HEK293 (cell line): ENCODE measurements around the genes CEACAM5 and RPS19.

GRCh38 chr19:41354576-41354860 lies 796 bp upstream of the TGFB1 start:
- PRO-cap = no peak
- RRBS, 2 experiments = no CpG with 5 or more reads among the region's 15 CpGs

DNA sequence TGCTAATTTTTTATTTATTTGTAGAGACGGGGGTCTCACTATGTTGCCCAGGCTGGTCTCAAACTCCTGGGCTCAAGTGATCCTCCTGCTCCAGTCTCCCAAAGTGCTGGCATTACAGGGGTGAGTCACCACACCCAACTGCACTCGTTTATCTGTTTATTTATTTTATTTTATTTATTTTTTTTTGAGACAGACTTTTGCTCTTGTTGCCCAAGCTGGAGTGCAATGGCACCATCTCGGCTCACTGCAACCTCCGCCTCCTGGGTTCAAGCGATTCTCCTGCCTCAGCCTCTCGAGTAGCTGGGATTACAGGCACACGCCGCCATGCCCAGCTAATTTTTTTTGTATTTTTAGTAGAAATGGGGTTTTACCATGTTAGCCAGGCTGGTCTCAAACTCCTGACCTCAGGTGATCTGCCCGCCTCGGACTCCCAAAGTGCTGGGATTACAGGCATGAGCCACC lies 3.6 kb downstream of the B9D2 start:
- PRO-cap = no peak
- RRBS, 2 experiments = no CpG with 5 or more reads among the region's 10 CpGs

DNA sequence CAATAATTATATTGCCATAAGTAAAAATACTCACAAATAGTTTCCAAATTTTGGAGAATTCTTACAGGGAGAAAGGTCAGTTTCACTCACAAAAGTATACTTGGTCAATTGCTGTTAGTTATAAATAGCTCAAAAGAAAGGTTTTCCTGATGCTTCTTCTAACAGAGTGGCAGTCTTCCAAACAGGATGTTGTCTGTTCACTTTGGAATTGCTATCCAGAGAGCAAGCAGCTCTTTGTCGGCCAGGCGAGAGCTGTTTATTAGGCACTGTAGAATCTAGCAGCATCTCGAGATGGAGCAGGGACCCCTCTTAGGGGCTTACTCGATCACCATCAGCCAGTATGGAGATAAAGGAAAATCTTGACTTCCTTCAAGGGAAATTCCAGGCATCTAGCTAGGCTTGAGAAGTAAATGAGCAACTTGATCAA lies 13.6 kb downstream of the ERICH4 start:
- PRO-cap = no peak
- RRBS, 2 experiments = no CpG with 5 or more reads among the region's 4 CpGs

DNA sequence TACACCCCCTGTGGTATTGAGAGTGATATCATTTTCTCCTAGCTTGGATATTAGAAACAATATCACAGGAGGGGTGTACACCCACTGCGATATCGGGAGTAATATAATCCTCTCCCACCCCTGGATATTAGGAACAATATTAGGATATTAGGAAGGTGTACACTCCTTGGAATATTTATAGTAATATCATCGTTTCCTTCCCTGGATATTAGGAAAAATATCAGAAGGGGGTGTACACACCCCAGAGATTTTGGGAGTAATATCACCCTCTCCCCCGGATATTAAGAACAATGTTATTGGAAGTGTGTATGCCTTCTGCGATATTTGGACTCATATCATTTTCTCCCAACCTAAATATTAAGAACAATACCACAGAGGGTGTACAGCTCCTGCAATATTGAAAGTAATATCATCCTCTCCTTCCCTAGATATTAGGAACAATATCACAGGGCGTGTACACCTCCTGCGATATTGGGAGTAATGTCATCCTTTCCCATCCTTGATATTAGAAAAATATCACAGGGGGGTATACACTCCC lies 24.6 kb downstream of the ERICH4 start:
- PRO-cap = no peak
- RRBS, 2 experiments = no CpG with 5 or more reads among the region's 7 CpGs

- PRO-cap = no peak
- RRBS, 2 experiments = no CpG with 5 or more reads among the region's 6 CpGs
Measured at GRCh38 chr19:41534846-41535816, 40.8 kb upstream of the CEACAM21 start.

DNA sequence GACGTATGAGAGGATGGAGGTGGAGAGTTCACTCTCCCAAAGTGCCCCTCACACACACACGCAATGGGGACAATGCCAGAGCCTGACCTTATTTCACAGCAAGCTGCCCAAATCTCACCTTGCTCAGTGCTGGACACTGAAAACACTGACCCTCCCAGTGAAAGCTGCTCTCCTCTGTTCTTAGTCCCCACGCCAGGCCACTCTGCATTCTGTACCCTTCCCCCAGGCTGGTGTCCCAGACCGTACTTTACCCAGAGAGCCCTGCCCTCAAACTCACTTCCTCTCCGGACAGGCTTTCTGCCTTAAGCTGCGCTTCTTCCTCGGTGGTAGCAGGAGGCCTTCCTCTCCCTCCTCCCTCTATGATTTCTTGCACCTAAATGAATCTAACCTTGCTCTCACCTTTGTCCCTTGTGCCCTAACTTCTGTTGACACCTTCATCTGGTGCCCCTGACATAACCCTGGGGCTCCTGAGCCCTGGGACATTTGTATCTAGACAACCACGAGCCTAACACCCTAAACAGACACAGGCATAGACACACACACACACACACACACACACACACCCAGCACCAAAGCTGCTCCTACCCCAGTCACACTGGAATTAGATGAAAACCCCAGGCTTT lies 29.6 kb upstream of the CEACAM21 start:
- PRO-cap = no peak
- RRBS, 2 experiments = no CpG with 5 or more reads among the region's 8 CpGs

DNA sequence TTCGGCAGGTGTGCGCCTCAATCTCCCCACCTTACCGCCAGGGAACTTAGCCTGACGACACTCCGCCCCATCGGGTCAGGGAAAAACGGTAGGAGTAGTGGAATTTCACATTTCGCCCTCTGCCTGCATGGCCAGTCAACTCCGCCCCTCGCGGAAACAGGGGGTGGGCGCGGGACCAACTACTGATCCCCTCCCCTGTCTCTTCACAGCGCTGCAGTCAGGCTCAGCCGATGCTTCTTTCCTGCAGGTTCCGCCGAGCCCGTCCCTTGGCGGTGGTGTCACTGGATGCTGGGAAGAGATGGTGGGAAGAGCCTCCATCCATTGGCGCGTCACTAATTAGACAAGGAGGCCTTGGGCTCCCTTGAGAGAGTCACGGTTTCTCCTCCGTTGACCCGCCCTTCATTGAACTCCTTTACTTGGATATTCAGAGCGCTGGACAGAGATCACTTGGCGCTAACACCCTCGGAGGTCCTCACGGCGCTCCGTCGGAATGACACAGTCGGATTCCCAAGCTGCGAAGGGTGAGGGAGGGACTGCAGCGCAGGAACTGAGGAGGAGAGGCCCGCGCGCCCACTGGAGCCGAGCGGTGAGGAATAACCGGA lies 11.4 kb upstream of the CEACAM21 start:
- PRO-cap = no peak
- RRBS, 2 experiments = no CpG with 5 or more reads among the region's 40 CpGs

DNA sequence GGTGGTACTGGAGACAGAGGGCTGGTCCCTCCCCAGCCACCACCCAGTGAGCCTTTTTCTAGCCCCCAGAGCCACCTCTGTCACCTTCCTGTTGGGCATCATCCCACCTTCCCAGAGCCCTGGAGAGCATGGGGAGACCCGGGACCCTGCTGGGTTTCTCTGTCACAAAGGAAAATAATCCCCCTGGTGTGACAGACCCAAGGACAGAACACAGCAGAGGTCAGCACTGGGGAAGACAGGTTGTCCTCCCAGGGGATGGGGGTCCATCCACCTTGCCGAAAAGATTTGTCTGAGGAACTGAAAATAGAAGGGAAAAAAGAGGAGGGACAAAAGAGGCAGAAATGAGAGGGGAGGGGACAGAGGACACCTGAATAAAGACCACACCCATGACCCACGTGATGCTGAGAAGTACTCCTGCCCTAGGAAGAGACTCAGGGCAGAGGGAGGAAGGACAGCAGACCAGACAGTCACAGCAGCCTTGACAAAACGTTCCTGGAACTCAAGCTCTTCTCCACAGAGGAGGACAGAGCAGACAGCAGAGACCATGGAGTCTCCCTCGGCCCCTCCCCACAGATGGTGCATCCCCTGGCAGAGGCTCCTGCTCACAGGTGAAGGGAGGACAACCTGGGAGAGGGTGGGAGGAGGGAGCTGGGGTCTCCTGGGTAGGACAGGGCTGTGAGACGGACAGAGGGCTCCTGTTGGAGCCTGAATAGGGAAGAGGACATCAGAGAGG lies at the start of gene CEACAM5:
Gene CEACAM5, plus strand, starts transcription at position 439 of the 733 bp plus-strand sequence.
- PRO-cap = no peak
- RRBS, 2 experiments = no CpG with 5 or more reads among the region's 6 CpGs

GRCh38 chr19:41745916-41746189 lies 9.5 kb upstream of the CEACAM6 start:
- PRO-cap = no peak
- RRBS, 2 experiments = no CpG with 5 or more reads among the region's 4 CpGs

DNA sequence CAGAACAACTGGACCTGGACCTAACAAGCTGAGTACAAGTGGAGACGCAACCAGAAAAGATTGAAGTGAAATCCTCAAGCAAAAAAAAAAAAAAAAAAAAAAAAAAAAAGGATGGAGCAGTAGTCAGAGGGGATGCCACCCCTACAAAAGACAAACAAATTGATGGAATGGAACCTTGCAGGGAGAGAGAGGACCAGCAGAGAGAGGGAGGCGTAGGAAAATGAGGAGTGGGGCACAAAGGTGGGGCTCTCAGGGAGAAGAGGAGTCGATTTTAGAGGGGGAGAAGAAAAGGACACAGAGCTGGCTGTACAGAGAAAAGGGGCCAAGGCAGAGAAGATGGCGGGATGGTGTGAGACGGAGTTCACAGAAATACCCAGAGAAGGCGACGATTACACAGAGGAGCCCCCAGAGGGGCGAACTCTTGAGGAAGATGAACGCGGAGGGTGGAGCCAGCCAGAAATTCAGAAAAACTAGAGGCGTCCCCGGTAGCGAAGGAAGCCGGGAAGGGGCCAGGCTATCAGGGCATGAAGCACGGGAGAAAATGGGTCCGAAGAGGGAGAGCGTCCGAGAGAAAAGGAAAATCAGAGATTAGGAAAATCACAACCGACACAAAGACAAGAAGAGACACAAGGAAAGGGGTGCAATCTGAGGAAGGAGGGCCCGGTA lies 523 bp downstream of the LYPD4 start:
- PRO-cap = no peak
- RRBS, 2 experiments = no CpG with 5 or more reads among the region's 20 CpGs

DNA sequence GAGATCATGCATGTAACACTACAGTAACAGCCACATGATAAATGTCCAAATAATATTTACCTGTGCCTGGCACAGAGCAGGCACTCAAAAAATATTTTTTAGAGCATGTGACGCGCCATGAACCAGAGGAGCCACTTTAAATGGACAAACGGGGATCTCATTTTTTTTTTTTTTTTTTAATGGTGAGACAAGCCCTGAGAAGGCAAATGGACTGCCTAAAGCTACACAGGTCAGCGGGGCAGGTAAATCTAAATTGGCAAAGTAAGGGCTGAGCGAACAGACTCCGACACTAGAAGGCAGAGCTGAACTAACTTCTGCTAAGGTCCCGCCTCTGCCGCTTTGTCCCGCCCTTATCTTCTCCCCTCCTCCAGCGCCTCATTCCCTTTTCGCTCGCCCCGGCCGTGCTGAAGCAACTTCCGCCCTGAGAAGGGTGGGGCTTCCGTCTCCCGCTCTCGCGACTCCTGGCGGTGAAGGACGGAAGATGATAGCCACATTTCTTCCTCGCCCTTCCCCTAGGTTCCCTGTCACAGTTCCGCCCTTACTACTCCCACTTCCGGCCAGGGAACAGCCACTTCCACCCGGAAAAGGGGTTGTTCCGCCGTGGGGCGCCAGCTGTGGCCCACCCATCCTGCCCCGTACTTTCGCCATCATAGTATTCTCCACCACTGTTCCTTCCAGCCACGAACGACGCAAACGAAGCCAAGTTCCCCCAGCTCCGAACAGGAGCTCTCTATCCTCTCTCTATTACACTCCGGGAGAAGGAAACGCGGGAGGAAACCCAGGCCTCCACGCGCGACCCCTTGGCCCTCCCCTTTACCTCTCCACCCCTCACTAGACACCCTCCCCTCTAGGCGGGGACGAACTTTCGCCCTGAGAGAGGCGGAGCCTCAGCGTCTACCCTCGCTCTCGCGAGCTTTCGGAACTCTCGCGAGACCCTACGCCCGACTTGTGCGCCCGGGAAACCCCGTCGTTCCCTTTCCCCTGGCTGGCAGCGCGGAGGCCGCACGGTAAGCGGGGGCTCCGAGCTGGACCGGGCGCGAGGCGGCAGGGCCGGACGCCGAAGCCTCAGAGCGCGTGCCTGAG lies at the start of gene RPS19:
Gene RPS19, plus strand, starts transcription at position 973 of the 1,083 bp plus-strand sequence.
- PRO-cap = bidirectional peak, plus-strand start at position 541 of the sequence, minus-strand start at position 255 of the sequence; bidirectional peak, plus-strand start at position 973 of the sequence, minus-strand start at position 833 of the sequence
- RRBS, 2 experiments = 1 to 2% methylated on average over 13 of the region's 73 CpGs

GRCh38 chr19:41862492-41863676 lies 2.8 kb downstream of the RPS19 start:
- PRO-cap = unidirectional peak, plus-strand start at chr19:41863379
- RRBS, 2 experiments = no CpG with 5 or more reads among the region's 7 CpGs

- PRO-cap = bidirectional peak, plus-strand start at chr19:41884306, minus-strand start at chr19:41884197
- RRBS, 2 experiments = under 1 to 2% methylated on average over 16 of the region's 71 CpGs
Measured at GRCh38 chr19:41883765-41884968, 1.2 kb downstream of the ARHGEF1 start.

DNA sequence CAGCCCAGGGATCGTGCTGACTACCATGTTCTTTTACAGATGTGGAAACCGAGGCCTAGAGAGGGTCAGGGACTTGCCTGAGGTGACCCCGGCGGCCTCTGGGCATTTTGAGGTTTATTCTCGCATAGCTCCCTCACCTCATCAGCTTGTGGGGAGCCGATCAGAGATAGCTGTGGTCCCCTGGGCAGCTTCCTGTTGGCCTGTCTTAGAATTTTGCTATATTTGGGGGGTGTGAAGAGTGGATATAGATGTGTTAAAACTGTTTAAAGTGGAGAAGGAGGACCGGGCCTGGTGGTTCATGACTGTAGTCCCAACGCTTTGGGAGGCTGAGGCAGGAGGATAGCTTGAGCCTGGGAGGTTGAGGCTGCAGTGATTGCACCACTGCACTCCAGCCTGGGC lies 6.9 kb downstream of the ARHGEF1 start:
- PRO-cap = no peak
- RRBS, 2 experiments = no CpG with 5 or more reads among the region's 8 CpGs

GRCh38 chr19:41912292-41912656 lies 16.0 kb downstream of the ERFL start:
- PRO-cap = no peak
- RRBS, 2 experiments = no CpG with 5 or more reads among the region's 18 CpGs

DNA sequence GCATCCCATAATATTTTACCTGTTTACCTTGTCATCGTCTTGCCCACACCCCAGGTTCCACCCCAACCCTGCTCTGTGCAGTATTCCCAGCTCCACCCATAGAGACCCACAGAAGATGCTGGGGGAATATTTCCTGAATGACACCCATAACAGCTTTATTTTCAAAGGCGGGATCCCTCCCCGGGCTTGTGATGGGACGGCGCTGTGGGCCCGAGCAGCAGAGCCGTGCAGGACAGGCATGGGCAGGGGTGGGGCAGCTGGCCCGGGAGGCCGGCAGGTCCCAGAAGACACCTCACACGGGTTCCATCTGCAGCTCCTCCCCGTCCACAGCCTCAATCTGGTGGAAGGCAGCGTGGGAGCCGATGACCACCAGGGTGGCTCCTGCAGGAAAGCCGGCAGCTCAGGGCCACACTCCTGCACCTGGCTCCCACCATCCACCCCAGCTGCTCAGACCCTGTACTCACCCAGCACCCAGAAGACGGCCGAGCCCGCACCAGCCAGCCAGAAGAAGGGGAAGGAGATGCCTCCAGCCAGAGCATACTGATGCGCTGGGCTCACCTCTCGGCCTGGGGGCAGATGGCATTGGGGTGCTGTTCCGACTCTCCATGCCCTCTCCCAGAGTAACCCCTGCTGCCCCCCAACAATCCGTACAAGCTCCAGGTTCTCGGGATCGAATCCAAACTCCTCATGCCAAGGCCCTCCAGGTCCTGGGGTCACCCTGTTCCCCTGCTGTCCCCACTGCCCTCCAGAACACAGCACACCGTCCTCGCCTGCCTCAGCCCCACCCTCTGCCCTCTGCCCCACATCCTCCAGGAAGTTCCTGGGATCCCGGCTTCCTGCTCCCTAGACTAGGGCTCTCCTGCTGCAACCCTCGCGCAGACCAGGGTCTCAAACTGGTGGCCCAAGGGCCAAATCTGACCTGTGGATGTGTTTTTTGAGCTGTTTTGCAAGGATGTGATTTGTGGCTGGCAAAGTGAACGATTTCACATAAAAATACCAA lies 2.3 kb downstream of the RABAC1 start:
- PRO-cap = no peak
- RRBS, 2 experiments = 91 to 95% methylated on average over 5 of the region's 29 CpGs

DNA sequence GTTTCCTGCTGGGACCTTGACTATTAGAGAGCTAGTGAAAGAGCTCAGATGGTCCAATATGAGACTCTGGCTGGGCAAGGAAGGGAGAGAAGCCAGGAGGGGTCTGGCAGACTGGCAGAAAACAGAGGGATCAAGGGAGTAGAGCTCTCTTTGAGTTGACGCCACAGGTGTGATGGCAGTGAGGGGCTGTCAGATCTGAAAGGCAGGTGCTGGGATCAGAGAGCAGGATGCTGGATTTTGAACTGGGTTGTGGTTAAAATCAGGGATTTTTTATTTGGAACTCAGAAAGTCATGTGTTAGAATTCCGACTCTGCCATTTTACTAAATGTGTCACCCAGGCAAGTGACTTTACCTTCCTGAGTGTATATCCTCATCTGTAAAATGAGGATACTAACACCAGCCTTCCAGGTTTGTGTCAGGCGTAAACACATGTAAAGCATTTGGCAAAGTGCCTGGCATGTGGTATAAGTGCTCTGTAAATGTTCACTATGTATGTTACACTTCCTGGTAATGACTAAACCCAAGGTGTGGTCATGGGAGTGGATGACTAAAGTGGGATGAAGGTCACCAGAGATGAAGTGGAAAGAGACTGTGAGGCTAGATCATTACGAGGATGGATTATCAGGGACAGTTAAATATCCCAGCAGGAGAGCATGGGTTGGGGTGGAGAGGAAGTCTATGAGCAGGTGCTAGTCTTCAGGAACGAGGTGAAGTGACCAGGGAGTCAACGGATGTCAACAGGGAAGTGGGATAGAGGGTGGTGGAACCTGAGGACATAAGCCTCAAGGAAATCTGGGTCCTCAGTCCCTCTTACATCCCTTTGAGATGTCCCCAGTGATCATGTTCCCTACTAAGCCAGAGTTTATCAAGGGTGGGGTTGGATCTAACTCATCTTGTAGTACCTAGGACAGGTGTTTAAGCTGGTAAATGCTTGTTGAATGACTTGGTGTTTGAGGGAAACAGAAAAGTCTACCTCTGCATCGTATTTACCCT lies 25.6 kb downstream of the DEDD2 start:
- PRO-cap = no peak
- RRBS, 2 experiments = no CpG with 5 or more reads among the region's 7 CpGs

DNA sequence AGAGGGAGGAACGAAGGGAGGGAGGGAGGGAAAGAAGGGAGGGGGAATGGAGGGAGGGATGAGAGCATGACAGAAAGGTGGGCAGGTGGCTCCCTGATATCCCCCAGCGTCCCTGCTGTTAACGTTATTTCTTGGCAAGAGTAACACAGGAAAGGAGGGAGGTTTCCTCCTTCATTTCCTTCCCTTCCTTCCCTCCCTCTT lies 22.5 kb downstream of the DEDD2 start:
- PRO-cap = no peak
- RRBS, 2 experiments = no CpG with 5 or more reads among the region's 3 CpGs

- PRO-cap = no peak
- RRBS, 2 experiments = no CpG with 5 or more reads among the region's 9 CpGs
Measured at GRCh38 chr19:42206850-42207583, 10.5 kb downstream of the DEDD2 start.

GRCh38 chr19:42215586-42216370 lies 1.7 kb downstream of the DEDD2 start:
- PRO-cap = no peak
- RRBS, 2 experiments = no CpG with 5 or more reads among the region's 6 CpGs